ENCODE data around the gene SLC5A11.

DNA sequence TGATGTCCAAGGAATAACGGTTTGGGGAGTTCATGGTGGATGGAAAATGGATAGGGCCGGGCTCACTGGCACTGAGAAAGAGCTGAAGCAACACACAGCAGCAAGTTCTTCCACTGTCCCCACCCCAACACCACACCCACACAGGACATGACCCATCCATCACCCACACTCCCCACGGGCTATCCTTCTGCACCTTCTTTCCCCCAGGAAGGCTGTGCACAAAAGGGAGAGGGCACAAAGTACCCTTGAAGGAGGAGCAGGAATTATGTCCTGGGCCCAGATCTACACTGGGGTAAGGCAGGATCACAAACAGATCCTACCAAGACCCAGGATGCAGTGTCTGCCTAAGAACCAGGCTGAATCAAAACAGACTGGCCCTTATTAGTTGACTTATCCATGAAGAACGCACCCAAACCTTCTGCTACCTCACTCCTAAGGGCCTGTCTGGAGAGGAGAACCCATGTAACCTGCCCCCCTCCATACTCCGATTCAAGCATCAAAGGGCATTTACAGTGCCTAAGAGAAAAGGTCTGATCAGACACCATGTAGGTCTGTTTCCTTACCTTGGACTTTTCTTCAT lies 22.2 kb downstream of the GGA2 start:
- RRBS, 2 experiments: no CpG with 5 or more reads among the region's 5 CpGs

DNA sequence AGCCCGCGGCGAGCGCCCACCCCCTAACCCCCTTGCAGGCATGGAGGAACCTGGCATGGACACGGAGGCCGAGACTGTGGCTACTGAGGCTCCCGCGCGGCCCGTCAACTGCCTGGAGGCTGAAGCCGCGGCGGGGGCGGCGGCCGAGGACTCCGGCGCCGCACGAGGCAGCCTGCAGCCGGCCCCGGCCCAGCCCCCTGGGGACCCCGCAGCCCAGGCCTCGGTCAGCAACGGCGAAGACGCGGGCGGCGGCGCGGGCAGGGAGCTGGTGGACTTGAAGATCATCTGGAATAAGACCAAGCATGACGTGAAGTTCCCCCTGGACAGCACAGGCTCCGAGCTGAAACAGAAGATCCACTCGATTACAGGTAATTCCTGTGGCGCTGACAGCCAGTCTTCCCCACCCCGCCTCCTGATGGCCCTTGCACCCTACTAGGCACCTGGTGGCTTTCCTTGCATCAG lies 416 bp downstream of the UBFD1 start:
- RRBS, 2 experiments: no CpG with 5 or more reads among the region's 37 CpGs

DNA sequence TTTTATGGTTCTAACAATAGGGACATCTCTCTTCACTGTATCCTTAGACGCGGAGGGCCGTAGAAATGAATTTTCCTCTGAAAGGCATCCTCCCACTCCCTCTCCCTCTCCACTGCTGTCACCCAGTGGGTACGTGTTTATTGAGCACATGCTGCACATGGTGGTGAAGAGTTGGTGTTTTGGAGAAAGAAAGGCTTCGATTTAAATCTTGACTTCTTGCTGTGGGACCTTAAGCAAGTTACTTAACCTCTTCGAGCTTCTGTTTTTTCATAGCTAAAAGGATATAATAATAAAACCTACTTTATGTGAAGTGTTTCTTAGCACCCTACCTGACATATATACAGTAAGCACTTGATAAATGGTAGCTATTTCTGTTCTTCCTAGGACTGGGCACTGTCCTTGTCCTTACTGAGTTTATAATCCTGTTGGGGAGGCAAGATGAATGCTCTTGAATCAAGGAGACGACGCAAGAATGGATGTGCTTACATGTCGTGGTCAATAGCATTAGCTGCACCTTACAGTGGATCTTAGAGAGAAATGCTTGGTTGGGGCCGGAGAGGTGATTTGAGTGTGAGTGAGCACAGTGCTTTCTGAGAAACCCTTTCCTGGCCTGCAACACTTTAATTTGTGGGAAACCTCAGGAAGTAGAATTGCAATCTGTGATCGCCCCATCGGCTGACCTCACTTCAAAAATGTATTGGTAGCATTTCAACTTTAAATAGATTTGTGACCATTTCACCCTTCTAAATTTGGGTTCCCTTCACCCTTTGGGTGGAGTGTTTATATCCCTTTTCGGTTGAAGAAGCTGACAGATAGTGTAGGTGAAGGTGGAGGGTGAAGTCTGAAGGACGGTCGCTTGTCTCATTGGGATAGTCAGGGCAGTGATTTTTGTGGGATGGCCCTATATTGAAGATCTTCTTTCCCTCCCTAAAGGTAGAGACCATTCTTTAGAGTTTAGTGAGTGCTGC lies 13.0 kb downstream of the PRKCB start:
- RRBS, 2 experiments: no CpG with 5 or more reads among the region's 15 CpGs

DNA sequence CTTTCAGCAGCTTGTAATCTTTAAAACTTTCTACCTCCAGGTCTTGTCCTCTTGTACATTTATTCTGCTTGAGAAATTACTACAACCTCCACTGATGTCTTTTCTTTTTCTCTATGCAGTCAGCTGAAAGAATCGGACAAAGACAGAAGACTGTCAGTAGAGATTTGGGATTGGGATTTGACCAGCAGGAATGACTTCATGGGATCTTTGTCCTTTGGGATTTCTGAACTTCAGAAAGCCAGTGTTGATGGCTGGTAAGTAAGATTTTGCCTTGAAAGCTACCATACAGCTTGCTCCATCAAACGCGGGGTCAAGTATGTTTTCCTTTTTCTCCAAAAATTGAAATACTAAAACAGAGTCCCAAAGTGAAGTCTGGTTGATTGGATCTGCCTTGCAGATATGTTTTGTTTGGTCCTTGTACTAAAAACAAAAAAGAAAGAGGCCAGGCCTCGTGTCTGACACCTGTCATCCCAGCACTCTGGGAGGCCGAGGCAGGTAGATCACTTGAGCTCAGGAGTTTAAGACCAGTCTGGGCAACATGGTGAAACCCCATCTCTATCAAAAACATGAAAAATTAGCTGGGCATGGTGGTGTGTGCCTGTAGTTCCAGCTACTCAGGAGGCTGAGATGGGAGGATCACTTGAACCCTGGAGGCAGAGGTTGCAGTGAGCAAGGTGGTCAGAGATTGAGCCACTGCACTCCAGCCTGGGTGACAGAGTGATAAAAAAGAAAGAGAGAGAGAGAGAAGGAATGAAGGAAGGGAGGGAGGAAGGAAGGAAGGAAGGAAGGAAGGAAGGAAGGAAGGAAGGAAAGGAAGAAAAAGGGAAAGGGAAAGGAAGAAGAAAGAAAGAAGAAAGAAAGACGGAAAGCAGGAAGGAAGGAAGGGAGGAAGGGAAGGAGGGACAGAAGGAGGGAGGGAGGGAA lies 161.8 kb upstream of the CACNG3 start:
- RRBS, 2 experiments: no CpG with 5 or more reads among the region's 6 CpGs

DNA sequence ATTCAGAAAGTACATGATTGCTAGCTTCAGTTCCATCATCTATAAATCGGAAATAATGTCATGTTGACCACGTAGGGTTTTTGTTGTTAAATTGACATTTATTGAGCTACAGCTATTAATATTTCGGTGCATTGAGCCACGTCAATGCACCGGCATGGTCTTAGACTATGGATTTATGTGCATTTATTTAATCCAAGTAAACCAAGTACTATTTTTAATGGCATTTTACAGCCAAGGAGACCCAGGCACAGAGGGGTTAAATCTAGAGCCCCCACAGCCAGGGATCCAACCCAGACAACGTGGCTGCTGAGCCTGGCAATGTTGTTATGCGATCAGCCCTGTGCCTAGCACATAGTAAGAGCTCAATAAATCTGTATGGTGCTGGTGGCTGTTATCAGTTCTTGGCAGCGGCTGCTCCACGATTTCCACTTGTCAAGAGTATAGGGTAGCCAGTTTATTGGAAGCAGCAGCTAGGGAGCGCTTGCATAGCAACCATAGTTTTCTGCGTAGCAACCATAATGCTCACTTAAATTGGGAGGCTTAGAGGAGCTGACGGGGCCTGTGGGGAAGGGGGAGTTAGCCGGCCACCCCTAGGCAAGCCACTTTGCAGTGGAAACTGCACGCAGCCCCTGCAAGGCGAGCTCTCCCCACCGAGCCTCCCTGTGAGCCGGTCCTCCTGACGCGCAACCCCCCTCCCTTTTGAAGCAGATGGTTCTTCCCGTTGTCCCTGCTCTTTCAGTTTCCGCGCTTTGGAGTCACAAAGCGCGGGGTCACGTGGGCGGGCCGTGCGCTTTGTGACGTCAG lies 487 bp upstream of the RBBP6 start:
- RRBS, 2 experiments: 1 to 8% methylated on average over 4 of the region's 29 CpGs

DNA sequence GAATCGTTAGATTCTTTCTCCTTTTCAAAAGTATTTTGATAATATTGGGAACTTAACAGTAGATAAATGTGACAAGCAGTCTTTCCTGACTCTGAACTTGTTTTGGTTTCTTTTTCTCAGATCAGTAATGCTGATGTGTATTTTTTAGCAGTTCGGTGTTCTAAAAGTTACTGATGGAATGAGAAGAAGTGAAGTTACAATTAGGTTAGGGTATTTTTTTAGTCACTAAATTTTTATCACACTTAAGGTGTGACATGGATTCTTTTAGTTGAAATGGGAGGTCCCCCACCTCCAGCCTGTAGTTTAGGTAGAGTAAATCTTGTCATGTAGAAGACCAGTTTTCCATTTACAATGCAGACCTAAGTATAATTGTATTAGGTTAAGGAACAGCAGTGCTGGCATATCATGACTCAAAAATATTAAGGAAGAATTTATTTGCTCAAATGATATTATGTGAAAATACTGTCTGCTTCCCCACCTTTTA lies 2.3 kb downstream of the RBBP6 start:
- RRBS, 2 experiments: no CpG with 5 or more reads among the region's 2 CpGs

DNA sequence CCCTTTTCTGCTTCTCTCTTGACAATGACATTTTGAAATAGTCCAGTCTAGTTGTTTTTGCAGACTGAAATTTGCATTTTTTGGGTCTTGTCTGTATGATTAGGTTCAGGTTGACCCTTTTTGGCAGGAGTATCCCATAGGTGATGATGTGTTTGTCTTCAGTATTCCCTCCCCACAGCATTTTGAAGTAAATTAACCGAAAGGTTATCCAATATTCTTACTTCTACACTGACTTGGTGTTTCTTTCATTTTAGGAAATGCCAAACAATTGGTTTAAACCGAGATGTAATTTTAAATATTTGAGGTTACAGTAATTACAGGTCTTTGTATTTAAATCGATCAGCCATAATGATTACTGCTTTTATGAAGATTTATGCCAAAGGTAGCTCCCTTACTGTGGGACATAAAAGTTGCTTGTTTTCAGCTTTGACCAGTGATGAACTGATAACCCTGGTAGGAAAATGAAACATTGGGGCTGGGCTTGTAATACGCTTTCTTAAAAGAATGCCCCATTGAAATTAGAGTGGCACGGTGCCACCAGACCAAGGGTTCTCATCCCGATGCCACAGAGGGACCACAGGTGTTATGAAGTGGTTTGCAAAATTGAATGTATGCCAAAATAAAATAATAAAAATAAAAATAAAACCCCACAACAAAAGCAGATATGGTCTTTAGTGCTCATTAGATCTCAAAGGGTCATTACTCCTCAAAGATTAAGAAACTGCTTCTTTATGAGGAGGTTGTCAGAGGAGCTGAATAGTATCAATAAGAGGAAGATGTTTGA lies 7.3 kb downstream of the TNRC6A start:
- RRBS, 2 experiments: no CpG with 5 or more reads among the region's 6 CpGs

GRCh38 chr16:24794275-24794812 lies 51.4 kb upstream of the SLC5A11 start:
- RRBS, 2 experiments: no CpG with 5 or more reads among the region's 5 CpGs

GRCh38 chr16:24795594-24796753 lies 49.8 kb upstream of the SLC5A11 start:
- RRBS, 2 experiments: no CpG with 5 or more reads among the region's 6 CpGs

GRCh38 chr16:24845791-24846479 lies at the start of gene SLC5A11:
Gene SLC5A11, plus strand, starts transcription at chr16:24845963.
- RRBS, 2 experiments: no CpG with 5 or more reads among the region's 19 CpGs

DNA sequence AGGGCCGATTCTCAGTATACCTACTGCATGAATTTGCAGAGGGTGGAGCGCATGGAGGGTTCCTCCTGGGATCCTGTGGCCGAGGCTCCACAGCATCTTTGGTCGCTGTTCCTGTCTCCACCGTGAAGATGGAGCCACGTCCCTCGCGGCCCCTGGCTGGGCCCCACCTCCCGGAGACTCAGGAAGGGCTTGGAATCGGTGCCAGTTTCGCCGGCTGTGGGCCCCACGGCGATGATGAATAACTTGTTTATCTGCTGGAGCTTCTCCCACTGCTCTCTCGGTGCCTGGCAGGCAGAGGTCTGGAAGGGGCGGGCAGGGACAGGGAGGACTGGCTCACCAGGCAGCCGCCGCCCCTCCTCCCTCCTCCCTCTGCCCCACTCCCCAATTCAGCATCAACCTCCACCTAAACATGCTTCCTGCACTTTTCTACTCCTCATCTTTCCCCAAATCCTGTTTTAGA lies 8.1 kb downstream of the SLC5A11 start:
- RRBS, 2 experiments: no CpG with 5 or more reads among the region's 18 CpGs

GRCh38 chr16:24994203-24994702 lies 20.9 kb downstream of the ARHGAP17 start:
- RRBS, 2 experiments: no CpG with 5 or more reads among the region's 4 CpGs

- RRBS, 2 experiments: no CpG with 5 or more reads among the region's 8 CpGs
Measured at GRCh38 chr16:24998796-24999204, 16.4 kb downstream of the ARHGAP17 start.

GRCh38 chr16:25011990-25013082 lies 2.8 kb downstream of the ARHGAP17 start:
- RRBS, 2 experiments: no CpG with 5 or more reads among the region's 11 CpGs

DNA sequence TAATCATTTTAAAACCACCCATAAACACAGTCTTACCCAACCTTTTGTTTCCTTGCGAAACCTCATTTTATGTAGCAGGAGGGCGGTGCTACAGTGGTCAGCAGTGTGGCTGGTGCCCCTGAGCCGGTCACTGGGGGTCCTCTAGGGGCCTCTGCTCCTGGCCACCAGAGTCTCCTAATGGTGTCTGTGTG lies 39.1 kb upstream of the AQP8 start:
- RRBS, 2 experiments: no CpG with 5 or more reads among the region's 3 CpGs

- RRBS, 2 experiments: 1% methylated on average over 33 of the region's 46 CpGs
Measured at GRCh38 chr16:25257308-25257755, 313 bp downstream of the ZKSCAN2 start.

GRCh38 chr16:25260934-25261864 lies 3.6 kb upstream of the ZKSCAN2 start:
- RRBS, 2 experiments: no CpG with 5 or more reads among the region's 5 CpGs

DNA sequence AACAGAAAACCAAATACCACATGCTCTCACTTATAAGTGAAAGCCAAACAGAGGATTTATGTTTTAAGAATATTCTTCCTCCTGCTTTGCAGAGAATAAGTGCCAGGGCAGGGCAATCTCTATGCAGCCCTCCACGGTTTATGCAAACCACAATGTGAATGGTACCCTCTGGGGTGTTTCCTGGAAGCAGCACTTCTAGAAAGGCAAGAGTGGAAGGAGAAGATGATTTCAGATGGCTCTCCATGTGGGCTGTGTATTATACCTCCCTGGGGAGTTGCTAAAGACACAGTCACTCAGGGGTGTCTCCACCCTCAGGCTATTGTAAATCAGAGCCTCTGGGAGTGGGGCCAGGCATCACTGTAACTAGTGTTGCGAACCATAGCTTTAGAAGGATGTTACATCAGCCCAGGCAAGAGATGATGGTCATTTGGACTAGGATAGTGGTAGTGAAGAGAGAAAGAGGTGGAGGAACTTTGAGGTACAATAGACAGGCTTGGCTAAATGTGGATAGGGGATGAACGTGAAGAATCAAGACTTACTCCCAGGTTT lies 83.3 kb upstream of the ZKSCAN2 start:
- RRBS, 2 experiments: no CpG with 5 or more reads among the region's 3 CpGs

GRCh38 chr16:26991438-26991984 lies 75.2 kb upstream of the C16orf82 start:
- RRBS, 2 experiments: no CpG with 5 or more reads among the region's 8 CpGs

DNA sequence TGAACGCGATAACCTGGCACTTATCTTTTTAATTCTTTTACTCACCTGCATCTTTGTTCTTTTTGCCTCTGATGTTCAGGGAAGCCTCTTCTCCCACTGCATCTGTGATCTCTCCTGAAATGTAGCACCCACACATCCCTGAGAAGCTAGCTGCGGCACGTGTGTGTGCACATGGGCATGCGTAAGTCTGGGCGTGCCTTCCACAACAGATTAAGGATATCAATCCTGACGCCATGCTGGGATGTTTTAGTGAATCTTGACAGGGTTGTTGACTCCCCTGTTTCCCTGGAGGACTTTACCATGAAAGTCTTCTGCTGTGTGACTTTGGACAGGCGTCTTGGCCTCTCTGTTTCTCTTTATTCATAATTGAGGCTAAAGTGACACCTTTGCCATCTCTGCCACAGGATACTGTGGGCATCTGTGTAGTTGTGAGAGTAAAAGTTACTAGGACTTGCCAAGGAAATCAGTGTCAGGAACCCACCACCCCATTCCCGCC lies 20.5 kb downstream of the IL4R start:
- RRBS, 2 experiments: no CpG with 5 or more reads among the region's 9 CpGs